ENCODE data around the genes RPS25 and USP2.

DNA sequence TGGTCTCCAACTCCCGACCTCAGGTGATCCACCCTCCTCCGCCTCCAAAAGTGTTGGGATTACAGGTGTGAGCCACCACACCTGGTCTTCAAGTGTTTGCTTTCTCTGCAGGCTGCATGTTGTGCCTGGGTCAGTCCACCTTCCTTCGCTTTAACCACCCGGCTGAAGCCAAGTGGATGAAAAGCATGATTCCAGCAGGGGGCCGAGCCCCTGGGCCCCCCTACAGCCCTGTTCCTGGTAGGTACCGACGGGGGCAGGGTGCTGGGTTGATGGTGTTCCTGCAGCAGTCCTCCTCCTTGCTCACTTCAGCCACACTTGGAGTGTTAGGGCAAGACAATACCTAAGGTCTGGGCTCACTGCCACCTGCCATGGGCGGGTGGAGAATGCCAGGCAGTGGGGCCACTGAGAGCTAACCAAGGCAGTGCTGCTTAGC lies 17.4 kb downstream of the PHLDB1 start:
- PRO-cap, 6 experiments = no peak in any of the 6 experiments
- RAMPAGE, long total RNA, 2 experiments = no peak in any of the 2 experiments
- RRBS = no CpG with 5 or more reads among the region's 8 CpGs

DNA sequence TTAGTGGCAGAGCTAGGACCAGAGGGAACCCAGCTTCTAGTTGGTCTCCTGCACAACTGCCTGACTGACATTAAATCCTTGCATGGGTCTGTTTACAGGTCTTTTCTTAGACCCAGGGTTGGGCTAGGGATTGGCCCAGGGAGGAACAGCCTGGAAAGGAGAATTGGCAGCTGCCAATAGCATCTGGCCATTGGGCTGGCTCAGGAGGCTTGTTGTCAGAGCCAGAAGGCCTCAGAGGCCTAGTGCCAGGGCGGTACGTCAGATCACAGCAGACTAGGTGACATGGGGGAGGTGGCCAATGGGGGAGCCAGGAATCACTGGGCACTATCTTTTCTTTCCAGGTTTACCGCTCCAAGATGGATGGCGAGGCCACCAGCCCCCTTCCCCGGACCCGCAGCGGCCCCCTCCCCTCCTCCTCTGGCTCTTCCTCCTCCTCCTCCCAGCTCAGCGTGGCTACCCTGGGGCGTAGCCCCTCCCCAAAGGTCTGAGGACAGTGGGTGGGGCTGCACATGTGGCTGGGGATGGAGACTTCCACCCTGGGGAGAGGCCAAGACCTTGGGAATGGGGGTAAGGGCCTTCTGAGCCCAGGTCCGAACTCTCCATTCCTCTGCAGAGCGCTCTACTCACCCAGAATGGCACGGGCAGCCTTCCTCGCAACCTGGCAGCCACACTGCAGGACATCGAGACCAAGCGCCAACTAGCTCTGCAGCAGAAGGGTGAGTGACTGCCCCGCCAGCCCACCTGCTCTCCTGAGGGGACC lies 35.8 kb downstream of the TREH start:
- PRO-cap, 6 experiments = peak in 1 of 6 experiments; most common plus-strand start position 344 of the sequence (in 1); most common minus-strand start position 66 of the sequence (in 1)
- RAMPAGE, long total RNA, 2 experiments = no peak in any of the 2 experiments
- RRBS = no CpG with 5 or more reads among the region's 16 CpGs

- PRO-cap, 6 experiments = no peak in any of the 6 experiments
- RAMPAGE, long total RNA, 2 experiments = no peak in any of the 2 experiments
- RRBS = no CpG with 5 or more reads among the region's 6 CpGs
These were observed 41.6 kb downstream of the DDX6 start for GRCh38 chr11:118749284-118749894.

DNA sequence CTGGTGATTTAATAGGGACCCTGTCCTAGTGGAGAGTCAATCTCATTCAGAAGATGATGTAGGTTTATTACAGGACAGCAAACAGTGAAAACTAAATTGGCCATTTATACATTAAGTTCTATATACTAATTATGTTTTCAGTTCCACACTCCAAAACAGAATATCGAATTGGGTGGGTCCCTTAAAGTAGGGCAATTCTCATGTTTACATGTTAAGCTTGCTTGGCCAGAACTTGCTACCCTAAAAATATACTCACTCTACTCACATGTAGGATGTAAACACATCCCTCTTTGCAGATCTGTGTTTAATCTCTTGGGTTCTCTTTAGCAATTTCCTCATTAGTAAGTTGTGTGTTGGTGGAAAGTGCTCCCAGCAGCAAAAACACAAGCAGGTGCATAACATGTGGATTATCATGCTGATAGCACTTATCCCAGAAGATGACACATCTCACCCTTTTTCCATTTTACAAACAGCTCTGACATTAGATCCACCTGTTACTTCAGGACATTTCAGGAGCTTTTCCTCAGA lies 22.6 kb upstream of the DDX6 start:
- PRO-cap, 6 experiments = no peak in any of the 6 experiments
- RAMPAGE, long total RNA, 2 experiments = no peak in any of the 2 experiments
- RRBS = no CpG with 5 or more reads among the region's 1 CpG

- PRO-cap, 6 experiments = no peak in any of the 6 experiments
- RAMPAGE, long total RNA, 2 experiments = no peak in any of the 2 experiments
- RRBS = no CpG with 5 or more reads among the region's 4 CpGs
These were observed 30.0 kb upstream of the DDX6 start for GRCh38 chr11:118820865-118821390.

DNA sequence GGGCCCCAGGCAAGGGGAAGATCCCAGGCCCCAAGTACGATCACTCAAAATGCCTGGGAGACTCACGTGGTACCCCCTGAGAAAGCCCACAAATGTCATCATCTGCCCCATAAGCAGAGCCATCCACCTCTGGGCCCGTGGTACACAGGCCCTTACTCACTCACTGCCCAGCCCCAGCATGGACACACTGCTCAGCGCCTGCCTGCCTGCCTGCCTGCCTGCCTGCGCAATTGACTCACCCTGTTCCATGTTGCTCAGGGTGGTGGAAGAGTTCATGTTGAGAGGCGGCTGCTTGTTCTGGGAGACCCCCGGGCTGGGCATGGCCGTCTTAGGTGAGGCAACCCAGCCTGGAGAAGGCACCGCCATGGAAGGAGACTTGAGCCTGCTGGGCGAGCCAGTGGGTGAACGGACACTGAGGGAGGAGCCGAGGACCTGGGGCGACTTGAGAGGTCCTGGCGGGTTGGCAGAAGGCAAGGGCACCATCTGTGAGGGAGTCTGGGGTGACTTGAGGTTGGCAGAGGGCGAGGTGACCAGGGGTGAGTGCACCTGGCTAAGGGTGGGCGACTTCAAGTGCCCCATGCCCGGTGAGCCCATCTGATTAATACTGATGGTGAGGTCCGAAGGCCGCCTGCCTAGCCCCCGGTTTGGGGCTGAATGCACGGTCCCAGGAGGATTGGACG lies 16.8 kb downstream of the CXCR5 start:
- PRO-cap, 6 experiments = no peak in any of the 6 experiments
- RAMPAGE, long total RNA, 2 experiments = no peak in any of the 2 experiments
- RRBS = 87% methylated on average over 6 of the region's 22 CpGs

DNA sequence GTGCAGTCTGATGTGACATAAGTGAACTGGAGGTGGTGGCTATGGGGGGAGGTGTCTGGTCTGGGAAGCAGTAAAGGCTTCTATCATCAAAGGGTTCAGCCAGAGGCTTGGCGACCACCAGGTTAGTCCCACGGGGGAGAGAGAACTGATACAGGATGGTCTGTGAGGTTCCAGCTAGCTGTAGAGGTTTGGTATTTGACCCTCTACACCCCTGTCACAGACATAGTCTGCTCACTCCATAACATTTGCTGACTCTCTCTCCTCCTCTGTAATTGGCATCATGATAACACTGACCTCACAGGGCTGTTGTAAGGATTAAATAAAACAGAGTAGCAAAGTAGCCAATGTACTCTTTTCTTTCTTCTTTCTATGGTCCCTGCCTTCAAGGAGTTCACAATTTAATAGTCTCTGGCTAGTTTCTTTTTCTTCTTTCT lies 19.5 kb downstream of the BCL9L start:
- PRO-cap, 6 experiments = no peak in any of the 6 experiments
- RAMPAGE, long total RNA, 2 experiments = no peak in any of the 2 experiments
- RRBS = no CpG with 5 or more reads among the region's 2 CpGs

- PRO-cap, 6 experiments = no peak in any of the 6 experiments
- RAMPAGE, long total RNA, 2 experiments = no peak in any of the 2 experiments
- RRBS = no CpG with 5 or more reads among the region's 25 CpGs
These were observed 18.2 kb downstream of the BCL9L start for GRCh38 chr11:118907147-118908256.

DNA sequence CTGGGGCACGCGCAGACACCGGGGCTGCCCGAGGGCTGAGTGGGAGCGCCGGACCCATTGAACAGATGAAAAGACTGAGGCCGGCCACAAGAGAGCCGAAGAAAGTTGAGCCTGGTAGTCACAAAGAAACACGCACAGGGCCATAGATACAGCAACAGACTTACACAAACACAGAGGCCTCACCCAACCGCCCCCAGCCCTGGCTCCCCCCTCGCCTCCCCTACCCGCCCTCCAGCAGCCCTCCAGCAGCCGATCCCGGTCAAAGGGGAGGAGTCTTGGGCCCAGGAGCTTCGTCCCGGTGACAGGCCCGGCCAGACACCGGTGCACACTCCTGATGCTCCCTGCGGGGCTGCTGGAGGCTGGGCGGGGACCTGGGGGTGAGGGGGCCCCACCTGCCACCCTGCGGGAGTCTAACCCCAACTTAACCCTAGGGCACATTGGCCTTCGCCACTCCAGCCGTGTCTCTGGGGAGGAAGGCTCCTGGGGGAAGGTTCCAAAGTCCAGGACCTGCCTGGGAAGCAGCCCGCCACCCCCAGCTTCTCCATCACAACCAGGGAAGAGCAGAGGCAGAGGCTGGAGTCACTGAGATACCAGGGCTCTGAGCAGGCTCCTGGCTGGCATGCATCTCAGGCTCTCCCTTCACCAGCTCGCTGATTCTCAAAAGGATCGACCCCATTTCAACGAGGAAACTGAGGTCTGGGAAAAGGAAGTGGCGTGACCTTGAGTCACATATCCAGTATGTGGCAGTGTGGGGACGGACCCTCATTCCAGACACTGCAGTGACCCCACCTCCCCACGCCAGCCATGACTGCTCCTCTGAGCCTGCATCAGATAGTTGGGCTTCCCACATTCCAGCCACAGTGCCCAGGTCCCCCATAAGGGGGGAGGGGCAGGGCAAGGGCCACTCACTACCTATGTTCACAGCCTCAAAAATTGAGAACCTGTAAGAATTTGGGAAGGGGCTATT lies 14.5 kb downstream of the BCL9L start:
- PRO-cap, 6 experiments = peak in 2 of 6 experiments; most common plus-strand start position 262 of the sequence (in 1); most common minus-strand start position 50 of the sequence (in 1)
- RAMPAGE, long total RNA, 2 experiments = no peak in any of the 2 experiments
- RRBS = 6% methylated on average over 6 of the region's 30 CpGs

DNA sequence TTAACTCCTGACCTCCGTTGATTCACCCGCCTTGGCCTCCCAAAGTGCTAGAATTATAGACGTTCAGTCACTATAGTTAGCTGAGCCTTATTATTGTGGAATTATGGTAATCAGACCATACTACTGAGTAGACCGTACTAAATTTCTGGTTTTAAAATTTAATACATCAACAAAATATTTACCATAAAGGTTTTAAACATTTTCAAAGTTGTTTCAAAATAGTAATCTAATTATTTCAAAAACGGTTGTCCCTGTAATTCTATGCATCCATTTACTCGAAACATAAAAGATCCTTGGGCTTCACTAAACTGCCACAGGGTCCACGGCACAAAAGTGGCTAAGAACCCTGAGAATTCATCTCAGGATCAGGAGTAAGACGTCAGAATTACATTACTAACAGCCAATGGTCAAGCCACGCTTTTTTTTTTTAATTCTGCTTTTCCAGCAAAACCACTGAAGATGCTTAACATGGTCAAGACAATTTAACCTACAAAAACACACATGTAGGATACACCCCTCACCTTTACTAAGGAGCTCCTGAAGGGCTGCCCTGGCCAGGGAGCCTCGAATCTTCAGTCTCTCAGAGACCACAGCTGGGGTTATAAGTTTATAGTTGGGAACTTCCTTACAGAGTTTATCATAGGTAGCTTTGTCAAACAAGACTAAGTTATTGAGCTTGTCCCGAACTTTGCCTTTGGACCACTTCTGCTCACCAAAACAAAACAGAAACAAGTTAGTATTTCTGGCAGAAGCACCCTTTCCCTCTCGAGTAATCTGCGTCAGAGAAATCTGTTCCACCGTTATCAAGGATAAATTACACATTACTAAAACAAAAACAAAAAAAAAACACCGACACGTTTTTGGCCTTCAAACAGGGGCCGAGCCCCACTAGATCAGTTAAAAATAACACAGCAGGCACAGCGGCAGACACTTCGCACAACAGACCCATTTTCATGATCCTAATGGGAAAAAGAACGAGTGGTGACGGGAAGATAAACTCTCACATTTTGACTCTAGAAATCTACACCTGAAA lies 986 bp downstream of the RPS25 start:
- PRO-cap, 6 experiments = no peak in any of the 6 experiments
- RAMPAGE, long total RNA, 2 experiments = no peak in any of the 2 experiments
- RRBS = no CpG with 5 or more reads among the region's 21 CpGs

DNA sequence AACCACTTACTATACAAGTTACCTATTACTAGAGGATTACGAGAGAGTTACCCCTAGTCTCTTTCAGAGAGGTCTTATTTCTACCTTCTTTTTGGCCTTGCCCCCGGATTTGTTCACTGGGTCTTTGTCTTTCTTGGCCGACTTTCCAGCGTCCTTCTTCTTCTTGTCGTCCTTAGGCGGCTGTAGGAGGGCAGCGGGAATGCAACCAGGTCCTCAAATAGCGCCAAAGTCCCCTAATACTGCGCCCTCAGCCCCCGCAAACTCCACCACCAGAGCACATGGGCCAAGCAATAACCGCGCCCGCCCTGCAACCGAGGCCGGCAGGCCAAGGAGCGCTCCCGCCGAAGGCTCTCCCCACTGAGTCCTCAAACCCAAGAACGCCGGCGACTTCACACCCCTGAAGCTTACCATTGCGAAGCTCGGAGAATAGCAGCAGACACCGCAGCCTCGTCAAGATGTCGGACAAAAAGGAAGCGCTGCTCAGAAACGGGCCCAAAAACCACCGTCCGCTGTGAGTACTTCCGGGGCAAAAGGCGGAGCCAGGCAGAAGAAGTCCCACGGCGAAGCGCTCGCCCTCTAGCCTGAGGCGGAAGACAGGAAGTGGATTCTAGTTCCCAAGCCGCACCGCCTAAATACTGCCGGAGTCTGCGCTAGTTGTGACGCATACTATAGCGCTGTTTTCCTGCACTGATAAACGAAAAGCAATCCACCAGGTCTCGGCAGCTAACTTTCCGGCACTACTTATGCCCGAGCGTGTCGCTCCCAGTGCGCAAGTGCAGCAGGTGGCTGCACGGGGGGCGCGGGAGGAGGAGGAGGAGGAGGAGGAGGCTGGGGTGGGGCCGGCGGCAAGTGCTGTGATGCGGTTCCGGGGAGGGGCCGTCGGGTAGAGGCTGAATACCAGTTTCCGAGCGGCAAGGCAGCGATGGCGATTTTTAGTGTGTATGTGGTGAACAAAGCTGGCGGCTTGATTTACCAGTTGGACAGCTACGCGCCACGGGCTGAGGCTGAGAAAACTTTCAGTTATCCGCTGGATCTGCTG lies at the start of gene RPS25:
RPS25 (minus strand) TSS at position 470 of the 1,039 bp plus-strand sequence.
- PRO-cap, 6 experiments = peak in 6 of 6 experiments; most common plus-strand start position 605 of the sequence (in 4); most common minus-strand start position 470 of the sequence (in 6)
- RAMPAGE, long total RNA, 2 experiments = start-site peak on the plus strand in 2 of 2 experiments, centred at positions 886 to 897 of the sequence, 127 to 193 reads per replicate; start-site peak on the minus strand in 2 of 2 experiments, centred at positions 482 to 483 of the sequence, 6,197 to 7,047 reads per replicate
- RRBS = 1% methylated on average over 18 of the region's 68 CpGs

DNA sequence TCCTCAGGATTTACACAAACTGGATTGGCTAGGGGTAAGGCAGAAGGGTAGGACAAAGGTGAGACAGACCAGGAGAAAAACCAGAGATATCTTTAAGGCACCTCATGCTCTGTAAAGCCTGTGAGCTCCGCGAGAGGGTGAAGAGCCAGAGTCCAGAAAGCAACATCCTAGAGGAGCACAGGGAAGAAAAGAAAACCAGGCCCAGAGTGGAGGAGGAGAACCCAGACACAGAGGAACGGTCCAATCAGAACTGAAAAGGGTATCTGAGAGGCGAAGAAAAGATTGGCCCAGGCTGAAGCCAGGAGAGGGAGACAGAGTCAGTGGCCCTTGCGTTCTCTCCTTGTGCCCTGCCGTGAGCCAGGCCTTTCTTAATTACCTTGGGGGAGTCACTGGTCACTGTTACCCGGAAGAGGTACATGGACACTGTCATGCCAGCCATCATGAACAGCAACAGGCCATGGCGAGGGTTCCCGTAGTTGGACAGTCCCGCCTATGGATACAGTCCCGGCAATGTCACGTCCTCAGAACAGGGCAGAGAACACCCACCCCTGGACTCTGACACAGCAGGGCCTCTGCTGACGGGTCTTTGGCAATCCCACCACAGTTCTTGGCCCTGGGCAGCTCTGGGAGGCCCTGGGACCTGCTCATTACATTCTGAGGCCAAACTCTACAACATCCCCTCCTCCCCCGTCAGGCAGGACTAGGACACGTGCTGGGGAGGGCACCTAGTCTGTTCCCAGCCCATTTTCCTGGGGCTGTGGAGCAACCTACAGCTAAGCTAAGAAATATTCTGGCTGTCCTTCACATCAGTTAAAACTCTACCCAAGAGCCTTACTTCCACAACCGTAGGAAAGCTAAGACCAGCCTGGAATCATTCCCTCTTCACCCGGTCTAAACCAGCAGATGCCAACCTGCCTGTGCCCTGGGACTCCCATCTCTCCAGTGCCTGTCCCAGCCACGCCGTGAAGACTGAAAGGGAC lies 7.3 kb downstream of the TRAPPC4 start:
- PRO-cap, 6 experiments = no peak in any of the 6 experiments
- RAMPAGE, long total RNA, 2 experiments = no peak in any of the 2 experiments
- RRBS = 79% methylated on average over 4 of the region's 19 CpGs

GRCh38 chr11:119095537-119095887 lies 247 bp upstream of the H2AX start:
- PRO-cap, 6 experiments = no peak in any of the 6 experiments
- RAMPAGE, long total RNA, 2 experiments = no peak in any of the 2 experiments
- RRBS = 1% methylated on average over 7 of the region's 22 CpGs

- PRO-cap, 6 experiments = peak in 1 of 6 experiments; most common plus-strand start chr11:119116110 (in 1); most common minus-strand start chr11:119116045 (in 1)
- RAMPAGE, long total RNA, 2 experiments = no peak in any of the 2 experiments
- RRBS = 45% methylated on average over 6 of the region's 18 CpGs
These were observed 5.5 kb upstream of the HINFP start for GRCh38 chr11:119115905-119116294.

DNA sequence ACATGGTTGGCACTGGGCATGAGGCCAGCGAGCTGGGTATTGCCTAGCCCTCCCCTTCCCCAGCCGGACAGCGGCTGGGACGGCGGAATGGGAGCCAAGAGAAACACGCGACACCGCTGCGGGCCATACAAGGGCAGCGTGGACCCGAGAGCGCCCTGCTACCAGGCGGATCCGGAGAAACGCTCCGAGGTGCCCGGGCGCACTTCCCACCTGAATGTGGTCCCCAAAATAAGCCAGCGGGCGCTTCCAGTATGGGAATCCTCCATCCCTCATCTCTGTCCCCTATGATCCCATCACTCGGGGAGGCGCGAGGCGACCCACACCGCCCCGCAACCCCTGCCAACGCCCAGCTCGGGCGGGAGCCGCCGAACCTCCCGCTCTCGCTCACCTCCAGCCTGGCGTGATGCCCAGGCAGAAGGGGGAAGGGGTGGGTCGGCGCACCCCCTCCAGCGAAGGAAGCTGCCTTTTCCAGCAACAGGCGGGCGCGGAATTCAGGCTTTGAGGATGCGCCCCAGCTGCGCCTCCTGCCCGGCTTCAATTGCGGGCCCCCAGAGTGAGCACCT lies 675 bp downstream of the MCAM start:
- PRO-cap, 6 experiments = peak in 6 of 6 experiments; most common plus-strand start position 474 of the sequence (in 5); most common minus-strand start position 405 of the sequence (in 3)
- RAMPAGE, long total RNA, 2 experiments = no peak in any of the 2 experiments
- RRBS = 1% methylated on average over 8 of the region's 44 CpGs

DNA sequence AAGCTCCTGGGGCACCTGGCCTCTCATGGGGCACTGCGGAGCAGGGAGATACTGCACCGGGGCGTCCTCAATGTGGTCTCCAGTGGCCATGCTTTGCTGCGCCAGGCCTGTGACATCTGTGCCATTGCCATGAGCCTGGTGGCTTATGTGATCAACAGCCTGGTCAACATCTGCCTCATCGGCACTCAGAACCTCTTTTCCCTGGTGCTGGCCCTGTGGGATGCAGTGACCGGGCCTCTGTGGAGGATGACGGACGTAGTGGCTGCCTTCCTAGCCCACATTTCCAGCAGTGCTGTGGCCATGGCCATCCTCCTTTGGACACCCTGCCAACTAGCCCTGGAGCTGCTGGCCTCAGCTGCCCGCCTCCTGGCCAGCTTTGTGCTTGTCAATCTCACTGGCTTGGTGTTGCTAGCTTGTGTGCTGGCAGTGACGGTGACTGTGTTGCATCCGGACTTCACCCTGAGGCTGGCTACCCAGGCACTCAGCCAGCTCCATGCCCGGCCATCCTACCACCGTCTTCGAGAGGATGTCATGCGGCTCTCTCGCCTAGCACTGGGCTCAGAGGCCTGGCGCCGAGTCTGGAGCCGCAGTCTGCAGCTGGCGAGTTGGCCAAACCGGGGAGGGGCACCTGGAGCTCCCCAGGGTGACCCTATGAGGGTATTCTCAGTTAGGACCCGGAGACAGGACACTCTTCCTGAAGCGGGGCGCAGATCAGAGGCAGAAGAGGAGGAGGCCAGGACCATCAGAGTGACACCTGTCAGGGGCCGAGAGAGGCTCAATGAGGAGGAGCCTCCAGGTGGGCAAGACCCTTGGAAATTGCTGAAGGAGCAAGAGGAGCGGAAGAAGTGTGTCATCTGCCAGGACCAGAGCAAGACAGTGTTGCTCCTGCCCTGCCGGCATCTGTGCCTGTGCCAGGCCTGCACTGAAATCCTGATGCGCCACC lies 1.4 kb downstream of the RNF26 start:
- PRO-cap, 6 experiments = no peak in any of the 6 experiments
- RAMPAGE, long total RNA, 2 experiments = no peak in any of the 2 experiments
- RRBS = 70% methylated on average over 9 of the region's 28 CpGs

GRCh38 chr11:119364718-119365815 lies 16.4 kb downstream of the USP2 start:
- PRO-cap, 6 experiments = peak in 2 of 6 experiments; most common plus-strand start chr11:119365262 (in 1); most common minus-strand start chr11:119365080 (in 1)
- RAMPAGE, long total RNA, 2 experiments = no peak in any of the 2 experiments
- RRBS = no CpG with 5 or more reads among the region's 13 CpGs

GRCh38 chr11:119380864-119382264 lies at the start of gene USP2:
Gene USP2 (minus strand): TSS chr11:119381690.
- PRO-cap, 6 experiments = peak in 6 of 6 experiments; most common plus-strand start chr11:119381810 (in 5); most common minus-strand start chr11:119381610 (in 4)
- RAMPAGE, long total RNA, 2 experiments = start-site peak on the minus strand in 2 of 2 experiments, at chr11:119381536-119381665 at its widest, 11 to 28 reads per replicate
- RRBS = 2% methylated on average over 30 of the region's 70 CpGs

DNA sequence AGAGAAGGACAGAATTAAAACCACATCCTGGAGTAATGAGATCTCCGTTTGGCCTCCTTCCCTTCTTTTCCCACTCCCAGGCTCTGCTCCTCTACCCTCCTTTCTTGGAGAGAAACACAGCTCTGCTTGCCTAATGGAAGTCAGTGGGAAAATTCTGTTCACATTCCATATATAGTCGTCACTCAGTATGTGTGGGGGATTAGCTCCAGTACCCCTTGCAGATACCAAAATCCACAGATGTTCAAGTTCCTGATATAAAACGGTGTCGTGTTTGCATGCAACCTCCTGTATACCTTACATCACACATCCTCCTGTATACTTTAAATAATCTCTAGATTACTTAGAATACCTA lies 37.6 kb upstream of the THY1 start:
- PRO-cap, 6 experiments = no peak in any of the 6 experiments
- RAMPAGE, long total RNA, 2 experiments = no peak in any of the 2 experiments
- RRBS = no CpG with 5 or more reads among the region's 4 CpGs

- PRO-cap, 6 experiments = peak in 3 of 6 experiments; most common plus-strand start chr11:119486233 (in 3)
- RAMPAGE, long total RNA, 2 experiments = no peak in any of the 2 experiments
- RRBS = no CpG with 5 or more reads among the region's 5 CpGs
These were observed 63.0 kb upstream of the THY1 start for GRCh38 chr11:119486079-119486334.